BJ (cell line): ENCODE measurements around a stretch of chr2.

GRCh38 chr2:120205815-120206664 lies 17.2 kb downstream of the TMEM185B start:
- CAGE, long polyA plus RNA, result no peak
- RRBS, result no CpG with 5 or more reads among the region's 12 CpGs

- CAGE, long polyA plus RNA, result no peak
- RRBS, result no CpG with 5 or more reads among the region's 7 CpGs
Observed at GRCh38 chr2:120251959-120252243, 751 bp upstream of the RALB start.

DNA sequence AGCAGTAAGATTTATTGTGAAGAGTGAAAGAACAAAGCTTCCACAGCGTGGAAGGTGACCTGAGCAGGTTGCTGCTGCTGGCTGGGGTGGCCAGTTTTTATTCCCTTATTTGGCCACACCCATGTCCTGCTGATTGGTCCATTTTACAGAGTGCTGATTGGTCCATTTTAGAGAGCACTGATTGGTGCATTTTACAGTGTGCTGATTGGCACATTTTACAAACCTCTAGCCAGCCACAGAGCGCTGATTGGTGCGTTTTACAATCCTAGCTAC lies 16.6 kb downstream of the RALB start:
- CAGE, long polyA plus RNA, result no peak
- RRBS, result no CpG with 5 or more reads among the region's 3 CpGs

GRCh38 chr2:120344133-120344759 lies 1.7 kb upstream of the INHBB start:
- CAGE, long polyA plus RNA, result no peak
- RRBS, result 3% methylated on average over 39 of the region's 59 CpGs

GRCh38 chr2:120346730-120347863 lies 1.2 kb downstream of the INHBB start:
- CAGE, long polyA plus RNA, result no peak
- RRBS, result 4% methylated on average over 35 of the region's 68 CpGs

DNA sequence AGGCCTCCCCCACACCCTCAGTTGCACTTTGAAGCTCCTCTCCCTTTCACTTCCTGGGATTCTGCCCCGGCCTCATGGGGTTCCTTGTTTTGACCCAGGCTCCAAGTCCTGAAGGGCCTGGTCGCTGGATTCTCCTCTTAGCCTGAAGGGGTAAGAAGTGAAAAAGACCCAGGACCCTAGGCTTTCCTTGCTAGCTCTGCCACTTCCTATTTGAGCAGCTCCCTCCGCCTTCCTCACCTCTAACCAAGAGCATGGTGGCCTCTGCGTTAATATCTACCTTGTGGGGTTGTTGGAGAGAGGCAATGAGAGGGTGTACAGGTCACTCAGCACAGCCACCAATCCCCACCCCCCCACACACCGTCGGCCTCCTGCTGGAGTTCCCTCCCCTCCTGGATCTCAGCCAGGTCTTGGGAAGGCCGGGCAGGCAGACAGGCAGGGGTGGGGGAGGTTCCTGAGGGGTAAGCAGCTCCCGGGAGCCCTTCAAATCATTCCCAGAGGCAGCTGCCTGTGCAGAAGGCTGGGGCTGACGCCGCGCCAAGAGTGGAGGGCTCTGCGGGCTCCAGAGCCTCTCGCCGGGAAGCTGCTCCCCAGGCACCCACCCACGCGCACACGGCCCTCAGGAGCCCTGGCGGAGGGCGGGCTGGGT lies 49.8 kb downstream of the INHBB start:
- CAGE, long polyA plus RNA, result no peak
- RRBS, result 21% methylated on average over 5 of the region's 19 CpGs

DNA sequence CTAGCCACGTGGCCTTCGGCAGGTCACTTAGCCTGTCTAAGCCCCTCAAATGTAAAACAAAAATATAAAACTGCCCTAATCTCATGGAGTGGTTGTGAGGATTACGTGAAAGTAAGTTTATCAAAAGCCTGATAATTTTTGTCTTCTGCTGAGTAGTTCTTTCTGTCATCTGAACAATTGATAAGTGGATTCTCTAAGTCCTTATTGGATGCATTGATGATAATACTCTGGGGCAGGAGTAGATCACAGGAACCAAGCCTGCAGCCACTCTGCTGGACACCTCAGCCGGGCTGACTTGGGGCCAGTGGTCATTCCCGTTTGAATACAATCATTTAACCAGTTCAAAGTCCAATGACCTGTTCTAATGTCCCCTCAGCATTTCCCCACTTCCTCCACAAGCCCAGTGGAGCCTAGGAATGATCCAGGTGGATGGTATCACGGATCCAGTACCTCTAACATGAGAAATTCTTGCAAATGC lies 170.6 kb downstream of the INHBB start:
- CAGE, long polyA plus RNA, result no peak
- RRBS, result no CpG with 5 or more reads among the region's 6 CpGs

- CAGE, long polyA plus RNA, result no peak
- RRBS, result 6% methylated on average over 4 of the region's 11 CpGs
Observed at GRCh38 chr2:120596837-120597462, 138.7 kb upstream of the GLI2 start.

DNA sequence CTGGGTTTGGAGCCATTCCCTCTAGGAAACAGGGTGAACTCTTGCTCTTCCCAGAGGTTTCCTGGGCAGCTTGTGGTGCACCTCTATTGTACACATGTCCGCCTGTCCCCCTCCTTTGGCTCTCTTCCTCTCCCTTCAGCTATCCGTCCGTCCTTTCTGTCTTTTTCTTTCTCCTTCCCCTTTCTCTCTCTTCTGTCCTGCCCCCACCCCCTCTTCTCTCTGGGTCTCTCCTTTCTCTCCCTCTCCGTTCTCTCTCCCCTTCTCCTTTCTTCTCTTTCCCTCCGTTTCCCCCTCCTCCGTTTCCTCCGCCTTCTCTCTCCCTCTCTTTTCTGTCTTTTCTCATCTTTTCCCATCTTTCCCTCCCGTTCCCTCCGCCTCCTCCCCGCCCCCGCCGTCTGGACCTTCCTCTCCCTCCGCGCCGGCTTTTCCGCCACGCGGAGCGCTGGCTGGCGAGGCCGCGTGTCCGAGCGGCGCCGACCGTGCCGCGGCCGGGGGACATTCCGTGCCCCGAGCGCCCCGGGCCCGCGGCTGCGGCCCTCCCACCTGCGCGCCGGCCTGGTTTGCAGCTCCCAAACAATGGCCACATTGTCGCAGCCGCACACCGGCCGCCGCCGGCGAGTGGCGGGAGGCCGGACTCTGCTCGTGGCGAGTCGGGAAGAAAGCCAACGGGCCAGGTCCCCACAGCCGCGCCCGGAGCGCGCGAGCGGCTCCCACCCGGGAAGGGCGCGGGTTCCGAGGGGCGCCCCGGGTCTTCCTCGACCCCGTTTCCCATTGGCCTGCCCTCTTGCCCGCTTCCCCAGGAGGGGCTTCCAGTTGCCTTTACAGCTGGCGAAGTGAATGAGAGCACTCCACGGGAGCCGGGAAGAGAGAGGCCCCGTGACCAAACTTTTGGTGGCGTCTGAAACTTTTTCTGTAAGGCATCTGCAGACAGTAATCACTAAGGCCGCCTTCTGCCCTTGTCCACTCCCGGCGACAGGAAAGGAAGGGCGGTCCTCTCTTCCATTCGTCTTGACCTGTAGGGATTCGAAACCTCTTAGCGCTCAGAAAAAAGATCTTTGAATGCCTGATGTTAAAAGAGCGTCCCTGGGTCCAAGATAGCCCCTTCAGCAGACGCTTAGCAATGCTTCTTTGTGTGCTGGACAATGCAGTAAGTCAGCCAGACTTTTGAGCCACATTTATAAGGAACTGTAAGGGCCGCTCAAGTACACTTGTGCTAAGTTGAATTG lies 6.0 kb downstream of the GLI2 start:
- CAGE, long polyA plus RNA, result no peak
- RRBS, result 7% methylated on average over 37 of the region's 84 CpGs

GRCh38 chr2:120818516-120818956 lies 82.9 kb downstream of the GLI2 start:
- CAGE, long polyA plus RNA, result no peak
- RRBS, result no CpG with 5 or more reads among the region's 10 CpGs

DNA sequence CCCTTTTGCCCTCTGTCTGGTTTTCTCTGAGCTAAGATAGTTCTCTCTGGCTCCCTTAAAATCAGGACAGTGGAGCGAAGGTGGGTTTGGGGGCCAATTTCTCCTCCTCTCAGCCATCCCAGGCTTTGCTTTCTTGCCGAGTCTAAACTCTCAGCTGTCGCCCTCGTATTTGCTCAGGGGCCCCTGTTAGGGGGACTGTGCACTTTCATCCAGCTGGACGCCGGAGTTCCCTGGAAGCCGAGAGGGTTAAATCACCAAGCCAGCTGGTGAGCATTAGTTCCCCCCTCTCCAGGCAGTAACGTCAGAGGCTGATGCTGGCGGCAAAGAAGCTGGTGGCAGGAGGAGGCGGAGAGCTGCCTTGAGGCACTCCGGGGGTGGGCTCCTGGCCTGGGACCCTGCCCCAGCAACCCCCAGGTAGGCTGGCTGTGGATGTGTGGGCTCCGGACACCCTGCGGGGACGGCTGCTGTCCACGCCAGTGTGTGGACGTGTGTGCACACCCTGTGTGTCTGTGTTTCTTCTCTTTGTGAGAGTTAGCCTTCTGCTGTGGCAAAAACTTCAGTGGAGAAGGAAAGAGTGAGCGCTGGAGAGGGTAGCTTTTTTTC lies 84.6 kb downstream of the GLI2 start:
- CAGE, long polyA plus RNA, result no peak
- RRBS, result 4% methylated on average over 2 of the region's 17 CpGs

DNA sequence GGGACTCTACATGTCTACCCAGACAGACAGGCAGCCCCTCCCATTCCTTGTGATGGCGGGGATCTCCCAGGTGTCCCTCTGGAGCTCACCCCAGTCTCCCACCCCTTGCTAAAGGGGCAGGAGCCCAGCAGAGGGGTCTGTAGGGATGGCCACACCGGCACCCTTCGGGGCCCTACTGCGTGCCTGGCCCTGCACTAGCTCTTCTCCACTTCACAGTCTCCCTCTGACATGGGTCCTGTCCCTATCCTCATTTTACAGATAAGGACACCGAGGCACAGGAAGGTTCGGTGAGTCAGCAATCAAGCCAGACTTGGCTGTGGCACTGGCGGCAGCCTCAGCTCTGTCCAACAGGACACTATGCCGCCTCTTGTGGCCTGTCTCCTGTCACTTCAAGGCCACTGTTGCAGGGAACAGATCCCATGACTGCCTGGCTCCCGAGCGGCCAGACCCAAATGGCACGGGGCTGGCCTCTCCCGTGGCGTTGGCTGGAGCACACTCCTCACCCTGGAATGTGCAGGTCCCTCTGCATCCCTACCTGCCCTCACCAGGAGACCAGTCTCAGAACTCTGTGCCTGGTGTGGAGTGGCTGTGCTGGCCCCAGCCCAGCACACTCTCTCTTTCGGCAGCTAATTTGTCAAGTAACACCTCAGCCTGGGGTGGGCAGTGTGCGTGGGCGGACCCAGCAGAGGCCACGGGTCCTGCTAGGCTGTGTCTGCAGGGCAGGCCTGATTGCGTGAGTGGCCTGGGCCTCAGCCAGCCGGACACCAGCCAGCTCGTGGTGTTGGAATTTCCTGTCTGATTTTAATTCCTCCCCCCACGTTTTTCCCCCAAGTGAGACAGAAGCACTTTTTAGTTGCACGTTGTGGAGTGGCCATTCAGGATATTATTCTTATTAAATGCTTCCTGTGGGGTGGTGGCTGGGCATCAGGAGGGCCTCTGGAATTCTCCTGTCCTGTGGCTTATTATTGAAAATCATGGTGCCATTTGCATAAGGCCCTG lies 179.2 kb downstream of the GLI2 start:
- CAGE, long polyA plus RNA, result no peak
- RRBS, result no CpG with 5 or more reads among the region's 22 CpGs

GRCh38 chr2:120932578-120933081 lies 197.0 kb downstream of the GLI2 start:
- CAGE, long polyA plus RNA, result no peak
- RRBS, result no CpG with 5 or more reads among the region's 7 CpGs

- CAGE, long polyA plus RNA, result no peak
- RRBS, result no CpG with 5 or more reads among the region's 4 CpGs
Observed at GRCh38 chr2:121221069-121221612, 63.9 kb downstream of the TFCP2L1 start.

DNA sequence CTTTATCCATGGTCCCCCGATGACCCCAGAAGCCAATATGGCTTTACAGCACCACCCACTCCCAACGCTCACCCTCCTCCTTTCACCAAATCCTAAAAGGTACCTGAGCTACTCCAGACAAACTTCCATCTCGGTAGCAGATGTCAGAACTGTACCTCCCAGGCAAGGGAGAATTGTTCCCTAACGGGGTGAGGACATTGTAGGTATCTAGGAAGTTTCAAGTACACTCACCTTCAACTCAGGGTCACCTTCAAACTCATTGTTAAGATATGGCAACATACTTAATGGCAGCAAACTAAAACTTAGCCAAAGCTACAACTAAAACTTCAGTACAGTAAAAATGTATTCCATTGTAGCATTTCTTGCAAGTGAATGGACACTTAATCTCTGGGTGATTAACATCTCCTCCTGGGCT lies 1.5 kb downstream of the TFCP2L1 start:
- CAGE, long polyA plus RNA, result no peak
- RRBS, result no CpG with 5 or more reads among the region's 4 CpGs

DNA sequence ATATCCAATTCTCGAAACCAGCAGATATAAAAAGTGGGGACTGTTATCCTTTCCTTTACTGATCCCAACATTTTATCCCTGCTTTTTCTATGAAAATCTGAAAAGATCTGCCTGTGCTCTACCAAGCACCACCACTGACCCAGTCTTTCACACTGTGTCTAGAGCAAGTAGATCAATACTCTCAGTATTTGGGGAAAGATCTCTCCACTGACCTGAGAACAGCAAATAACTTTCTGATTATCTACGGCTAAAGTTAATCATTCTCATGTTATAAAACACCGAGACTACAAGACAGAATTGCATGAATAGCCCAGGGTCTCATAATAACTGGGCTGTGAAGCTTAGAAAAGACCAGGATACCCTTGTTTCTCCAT lies 134.3 kb upstream of the TFCP2L1 start:
- CAGE, long polyA plus RNA, result no peak
- RRBS, result no CpG with 5 or more reads among the region's 3 CpGs

DNA sequence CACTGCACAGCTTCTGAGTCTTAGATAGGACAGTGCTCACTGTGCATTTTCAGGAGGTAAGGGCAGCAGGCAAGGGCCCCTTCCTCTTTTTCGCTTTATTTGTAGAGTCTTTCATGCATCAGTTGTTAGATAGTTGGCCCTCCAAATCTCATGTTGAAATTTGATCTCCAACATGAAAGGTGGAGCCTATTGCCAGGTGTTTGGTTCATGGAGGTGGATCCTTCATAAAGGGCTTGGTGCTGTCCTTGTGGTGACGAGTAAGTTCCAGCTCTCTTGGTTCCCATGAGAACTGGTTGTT lies 48.1 kb downstream of the TSN start:
- CAGE, long polyA plus RNA, result no peak
- RRBS, result no CpG with 5 or more reads among the region's 2 CpGs

DNA sequence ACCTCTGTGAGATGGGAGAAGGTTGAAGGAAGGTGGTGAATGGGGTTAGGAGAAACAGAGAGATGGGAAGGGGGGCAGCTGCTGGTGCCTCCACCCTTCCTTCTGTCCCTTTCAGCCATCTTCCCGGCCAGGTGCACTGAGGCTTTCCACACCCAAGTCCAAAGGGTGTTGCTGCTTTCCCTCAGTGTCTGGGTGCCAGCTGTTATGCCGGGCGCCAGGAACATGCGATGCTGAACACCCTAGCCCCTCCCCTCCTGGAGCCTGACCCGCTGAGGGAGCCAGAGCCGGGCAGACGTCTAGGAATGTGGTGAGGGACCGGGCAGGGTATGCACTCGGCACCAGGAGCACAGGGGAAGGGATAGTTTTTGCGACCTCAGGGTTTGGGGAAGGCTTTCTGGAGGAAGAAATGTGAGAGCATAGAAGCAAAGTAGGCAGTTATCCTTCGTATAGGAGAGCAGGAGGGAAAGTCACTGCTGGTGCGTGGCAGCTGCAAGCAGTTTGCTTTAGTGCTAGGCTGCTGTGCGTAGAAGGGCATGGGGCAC lies 147.6 kb downstream of the TSN start:
- CAGE, long polyA plus RNA, result no peak
- RRBS, result 3% methylated on average over 6 of the region's 13 CpGs

DNA sequence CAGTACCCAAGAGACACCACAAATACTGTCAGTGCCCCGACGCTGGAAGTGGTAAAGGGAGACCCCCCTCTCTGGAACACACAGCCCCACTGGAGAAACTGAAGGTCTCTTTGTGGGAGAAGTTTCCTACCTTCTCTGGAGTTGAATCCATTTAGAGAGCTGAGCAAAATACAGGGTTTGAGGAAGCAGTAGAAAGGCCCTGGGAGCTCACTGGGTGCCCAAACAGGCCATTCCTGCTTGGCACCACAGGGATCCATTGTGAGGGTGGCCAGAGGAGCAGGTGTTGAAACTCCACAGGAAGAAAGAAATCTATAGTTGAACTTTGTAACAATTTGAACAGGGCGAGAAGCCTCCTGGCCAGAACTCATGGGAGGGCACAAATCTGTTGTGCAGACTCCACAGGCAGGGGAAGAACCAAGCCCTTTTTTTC lies 1052.8 kb downstream of the TSN start:
- CAGE, long polyA plus RNA, result no peak
- RRBS, result no CpG with 5 or more reads among the region's 3 CpGs

- CAGE, long polyA plus RNA, result no peak
- RRBS, result no CpG with 5 or more reads among the region's 3 CpGs
Observed at GRCh38 chr2:123133686-123134112, 891.4 kb upstream of the CNTNAP5 start.